Prostate gland (tissue), 2 donors: ENCODE data around the gene SDHAF4.

DNA sequence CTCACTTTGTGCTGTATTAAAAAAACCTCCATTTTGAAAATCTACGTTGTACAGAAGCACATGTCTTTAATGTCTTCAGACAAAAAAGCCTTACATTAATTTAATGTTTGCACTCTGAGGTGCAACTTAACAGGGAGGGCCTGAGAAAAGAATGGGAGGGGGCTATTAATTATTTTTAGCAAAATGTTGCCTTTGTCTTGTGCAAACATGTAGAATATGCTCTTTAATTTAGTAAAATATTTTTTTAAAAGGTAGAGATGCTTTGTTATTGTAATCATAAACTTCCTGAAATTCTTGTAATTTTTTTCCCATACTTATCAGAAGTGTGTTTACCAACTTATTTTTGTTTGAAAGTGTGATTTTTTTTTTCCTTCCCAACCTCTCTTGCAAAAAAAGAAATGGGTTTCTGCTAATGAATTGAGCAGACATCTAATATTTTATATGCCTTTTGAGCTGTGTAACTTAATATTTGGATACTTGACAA is 8.5 kb downstream of the PTP4A1 start:
- PRO-cap = no peak
- RAMPAGE, long total RNA, 2 experiments = no peak in any of the 2 experiments

GRCh38 chr6:63597942-63598539 is 25.8 kb downstream of the PTP4A1 start:
- PRO-cap = no peak
- RAMPAGE, long total RNA, 2 experiments = no peak in any of the 2 experiments

DNA sequence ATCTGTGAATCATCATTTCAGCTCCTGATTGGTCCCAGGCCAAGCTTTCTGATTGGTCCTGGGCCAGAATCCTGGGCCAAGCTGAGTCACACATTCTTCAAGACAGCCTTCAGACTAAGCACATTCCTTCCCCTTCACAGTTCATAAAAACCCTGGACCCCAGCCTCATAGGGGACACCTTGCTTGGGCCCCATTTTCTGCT is 231.1 kb upstream of the EYS start:
- PRO-cap = no peak
- RAMPAGE, long total RNA, 2 experiments = no peak in any of the 2 experiments

DNA sequence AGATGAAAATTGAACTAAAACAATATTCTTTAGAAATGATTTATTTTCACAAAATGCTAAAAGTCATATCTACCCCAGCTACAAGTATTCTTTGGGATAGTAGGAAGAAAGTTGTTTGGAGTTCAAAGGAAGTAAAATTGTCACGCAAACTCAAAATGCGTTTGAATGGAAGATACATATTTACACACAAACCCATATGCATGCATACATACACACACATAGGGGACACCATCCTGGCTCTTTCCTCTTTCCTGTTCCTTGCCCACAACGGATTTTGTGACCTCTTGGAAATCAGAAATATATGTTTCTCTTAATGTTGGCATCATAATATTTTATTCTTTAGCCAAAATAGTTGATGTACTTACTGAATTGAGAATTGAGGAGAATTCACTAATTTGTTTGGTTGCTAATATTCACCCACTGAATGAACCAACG is 879.6 kb upstream of the ADGRB3 start:
- PRO-cap = no peak
- RAMPAGE, long total RNA, 2 experiments = no peak in any of the 2 experiments

DNA sequence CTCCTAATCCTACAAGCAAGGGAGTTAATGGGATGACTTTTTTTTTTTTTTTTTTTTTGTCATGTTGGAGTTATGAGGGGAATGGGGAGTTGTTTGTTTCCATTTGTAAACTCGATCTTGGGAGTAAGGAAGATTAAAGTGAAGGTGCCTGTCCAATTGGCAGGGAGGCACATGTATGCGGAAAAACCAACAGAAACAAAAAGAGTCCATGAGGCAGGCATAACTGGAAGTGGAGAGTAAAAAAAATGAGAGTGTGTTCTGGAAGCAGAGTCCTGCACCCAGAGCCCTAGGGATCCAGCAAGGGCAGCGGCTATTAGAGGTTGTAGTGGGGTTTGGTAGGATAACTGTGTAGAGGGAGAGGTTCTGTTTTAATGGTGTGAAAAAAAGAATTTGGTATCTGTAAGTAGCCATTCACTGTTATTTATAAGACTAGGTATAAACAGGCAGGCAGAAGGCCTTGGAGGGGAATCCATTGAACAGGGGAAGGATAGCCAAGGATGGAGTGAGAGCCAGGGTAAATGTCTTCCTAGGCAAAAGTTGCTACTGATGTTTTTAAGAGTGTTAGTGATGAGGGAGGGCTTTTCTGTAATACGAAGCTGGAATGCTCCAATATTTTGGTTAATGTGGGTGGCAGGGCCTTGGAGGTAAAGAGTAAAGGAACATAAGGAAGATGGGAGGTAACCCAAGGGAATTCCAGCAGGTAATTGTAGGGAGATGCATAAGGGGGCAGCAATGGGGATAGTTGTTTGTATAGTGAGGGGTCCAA is 752.8 kb upstream of the ADGRB3 start:
- PRO-cap = no peak
- RAMPAGE, long total RNA, 2 experiments = no peak in any of the 2 experiments

- PRO-cap = no peak
- RAMPAGE, long total RNA, 2 experiments = no peak in any of the 2 experiments
Measured at GRCh38 chr6:67887566-67888586, 747.2 kb upstream of the ADGRB3 start.

DNA sequence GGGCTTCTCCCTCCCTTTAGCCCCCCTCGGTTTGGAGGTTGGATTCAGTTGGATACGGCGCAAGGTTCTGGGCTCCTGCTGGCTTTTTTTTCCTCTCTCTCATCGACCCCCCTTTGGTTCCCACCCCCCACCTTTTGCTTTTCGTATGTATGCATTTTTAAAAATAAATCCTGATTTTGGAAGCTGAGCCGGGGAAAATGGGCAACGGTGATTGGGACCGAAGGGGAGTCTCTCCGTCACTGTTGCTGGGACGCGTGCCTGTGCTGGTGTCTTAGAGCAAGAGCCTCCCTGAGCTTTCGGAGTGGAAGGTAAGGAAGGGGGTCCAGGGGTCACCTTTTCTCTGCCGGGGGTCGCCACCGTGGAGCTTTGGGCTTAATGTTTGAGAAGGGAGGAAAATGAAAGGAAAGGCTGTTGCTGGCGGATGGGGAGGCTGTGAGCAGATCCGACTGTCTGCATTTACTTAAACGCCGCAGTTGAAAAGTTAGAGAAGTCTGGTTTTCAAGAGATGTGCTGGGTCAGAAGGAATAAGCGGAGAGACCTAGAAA is 683 bp downstream of the ADGRB3 start:
- PRO-cap = no peak
- RAMPAGE, long total RNA, 2 experiments = no peak in any of the 2 experiments

GRCh38 chr6:69445257-69445601 is 351.6 kb downstream of the LMBRD1 start:
- PRO-cap = no peak
- RAMPAGE, long total RNA, 2 experiments = no peak in any of the 2 experiments

DNA sequence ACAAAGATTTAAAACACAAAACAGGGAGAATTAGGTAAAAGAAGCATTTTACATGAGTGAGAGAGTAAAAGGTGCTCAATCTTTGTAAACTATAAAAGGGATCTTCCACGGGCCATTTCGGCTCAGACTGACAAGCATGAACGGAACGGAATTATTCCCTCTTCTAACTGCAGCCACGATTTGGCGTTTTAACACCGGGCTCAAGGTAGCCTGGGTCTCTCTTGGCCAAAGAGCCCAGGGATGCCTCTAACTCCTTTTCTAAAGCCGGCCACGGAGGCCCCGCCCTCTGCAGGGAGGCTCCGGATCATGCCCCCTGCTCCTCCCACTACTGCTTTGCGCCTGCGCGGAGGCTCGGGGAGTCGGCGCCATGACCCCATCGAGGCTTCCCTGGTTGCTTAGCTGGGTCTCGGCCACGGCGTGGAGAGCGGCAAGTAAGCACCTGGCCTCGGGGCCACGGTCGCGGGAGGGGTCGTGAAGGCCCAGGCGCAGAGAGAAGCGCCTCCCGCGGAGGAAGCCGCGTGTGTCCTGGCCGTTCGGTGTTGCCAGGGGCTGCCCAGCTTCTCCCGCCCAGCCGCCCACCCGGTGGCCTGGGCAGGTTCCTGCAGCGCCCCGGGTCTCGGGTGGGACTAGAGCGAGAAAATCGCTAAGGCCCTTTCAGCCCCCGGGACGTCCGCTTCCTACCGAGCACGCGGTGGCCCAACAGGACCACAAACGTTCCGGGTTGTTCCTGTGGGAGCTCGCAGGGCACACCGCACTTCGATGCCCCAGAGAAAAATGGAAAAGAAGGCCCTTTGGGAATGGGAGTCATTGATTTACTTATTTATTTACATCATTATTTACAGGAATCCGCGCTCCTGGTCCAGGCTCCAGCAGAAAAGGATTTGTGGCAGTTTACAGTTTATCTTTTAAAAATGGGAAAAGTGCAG is at the start of gene SDHAF4:
Gene SDHAF4 (plus strand): TSS at position 357 of the 926 bp plus-strand sequence.
- PRO-cap = unidirectional peak, plus-strand start at position 357 of the sequence
- RAMPAGE, long total RNA, 2 experiments = start-site peak on the plus strand in 2 of 2 experiments, centred at positions 353 to 354 of the sequence, 354 to 574 reads per replicate

GRCh38 chr6:70669160-70669614 is 1.5 kb downstream of the SMAP1 start:
- PRO-cap = no peak
- RAMPAGE, long total RNA, 2 experiments = no peak in any of the 2 experiments

DNA sequence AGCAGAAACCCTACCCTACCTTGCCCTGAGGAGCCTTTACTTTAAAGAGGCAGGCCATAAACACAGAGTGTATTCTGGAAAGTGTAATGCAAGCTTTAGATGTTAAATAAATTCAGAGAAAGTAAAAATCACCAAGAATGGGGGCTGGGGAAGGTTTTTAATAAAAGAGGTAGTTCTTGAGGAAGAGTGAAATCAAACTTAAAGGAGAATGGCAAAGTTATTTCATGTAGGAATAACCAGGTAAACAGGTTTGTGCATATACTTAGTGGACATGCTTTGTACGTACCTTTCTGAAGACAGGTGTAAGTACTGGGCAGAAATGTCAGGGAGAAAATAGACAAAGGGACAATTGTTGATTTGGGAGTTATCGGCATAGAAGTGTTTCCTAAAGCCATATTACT is 17.7 kb downstream of the SMAP1 start:
- PRO-cap = no peak
- RAMPAGE, long total RNA, 2 experiments = no peak in any of the 2 experiments

DNA sequence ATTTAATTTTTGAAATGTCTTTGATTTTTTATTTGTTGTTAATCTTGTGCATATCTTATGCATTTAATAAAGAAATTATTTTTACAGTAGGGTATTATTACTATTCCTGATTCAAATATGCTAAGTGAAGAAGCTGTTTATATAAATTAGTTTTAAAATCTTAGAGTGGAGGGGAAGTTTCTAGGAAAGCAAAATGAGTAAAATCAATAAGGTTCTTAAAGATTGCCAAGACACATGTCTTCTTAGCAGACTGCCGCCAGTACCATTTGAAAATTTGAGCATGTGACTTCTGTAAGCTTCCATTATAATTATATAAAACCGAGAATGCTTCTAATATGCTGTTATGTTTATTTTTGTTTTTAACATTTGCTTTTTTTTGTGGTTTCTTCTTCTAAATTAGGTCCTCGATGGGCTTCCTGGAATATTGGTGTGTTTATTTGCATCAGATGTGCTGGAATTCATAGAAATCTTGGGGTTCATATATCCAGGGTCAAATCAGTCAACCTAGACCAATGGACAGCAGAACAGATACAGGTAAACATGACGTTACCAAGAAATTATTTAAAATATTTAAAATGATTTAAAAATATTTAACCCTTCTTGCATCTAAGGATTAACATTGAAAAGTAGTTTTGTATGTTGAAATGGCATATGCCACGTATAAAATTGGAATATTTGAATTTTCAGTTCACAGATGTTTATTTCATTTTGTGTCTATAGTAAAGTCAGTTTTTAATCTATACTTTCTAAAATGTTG is 64.5 kb downstream of the SMAP1 start:
- PRO-cap = no peak
- RAMPAGE, long total RNA, 2 experiments = no peak in any of the 2 experiments

DNA sequence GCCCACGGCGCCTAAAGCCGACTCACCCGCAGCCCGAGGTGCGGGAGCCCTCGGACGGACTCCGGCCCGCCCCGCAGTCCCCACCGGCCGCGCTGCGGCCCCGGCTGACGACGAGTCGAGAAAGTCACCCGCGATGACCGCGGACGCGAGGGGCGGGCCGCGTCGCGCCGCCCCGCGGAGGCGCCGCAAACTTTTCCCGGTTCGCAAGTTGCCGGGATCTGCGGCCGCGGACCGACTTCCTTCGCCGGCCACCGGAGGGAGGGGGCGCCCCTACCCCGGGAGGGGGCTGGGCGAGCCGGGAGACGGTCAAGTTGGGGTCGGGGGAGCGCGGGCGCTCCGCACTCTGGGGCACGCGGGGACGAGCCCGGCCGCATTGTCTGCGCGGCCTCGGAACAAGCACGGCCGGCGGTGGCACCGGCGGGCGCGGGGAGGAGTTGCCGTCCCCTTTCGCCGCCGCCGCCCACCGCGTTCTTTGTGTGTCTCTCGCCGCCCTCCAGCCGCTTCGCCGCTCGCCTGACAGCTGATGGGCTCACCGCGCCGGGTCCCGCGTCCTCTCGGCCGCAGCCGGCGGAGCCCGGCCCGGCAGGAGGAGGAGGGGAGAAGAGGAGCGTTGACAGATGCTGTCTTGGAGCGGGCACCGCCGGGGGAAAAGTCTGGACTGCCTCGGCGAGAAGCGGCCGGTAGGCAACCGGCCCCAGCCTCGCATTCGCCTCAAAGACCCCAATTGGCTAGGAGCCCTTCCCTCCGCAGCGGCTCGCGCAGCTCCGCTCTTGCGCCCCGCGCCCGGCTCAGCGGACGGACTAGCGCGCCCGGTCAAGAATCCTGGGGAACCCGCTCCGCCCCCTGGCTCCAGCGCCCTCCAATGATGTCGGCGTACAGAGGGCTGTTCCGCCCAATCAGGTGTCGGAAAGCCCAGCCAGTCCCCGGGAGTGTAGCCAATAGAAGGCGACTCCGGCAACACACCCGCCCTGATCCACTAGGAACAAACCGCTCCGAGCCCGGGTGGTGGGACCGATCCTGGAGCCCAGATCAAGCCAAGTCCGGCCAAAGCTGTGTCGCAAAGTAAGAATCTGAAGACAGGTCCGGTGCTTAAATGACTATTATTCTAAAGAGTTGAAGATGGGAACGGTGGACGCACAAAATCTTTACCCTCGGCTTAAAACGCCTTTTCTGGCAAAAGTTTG is 131.8 kb downstream of the OGFRL1 start:
- PRO-cap = bidirectional peak, plus-strand start at position 206 of the sequence, minus-strand start at position 106 of the sequence; bidirectional peak, plus-strand start at position 985 of the sequence, minus-strand start at position 790 of the sequence
- RAMPAGE, long total RNA, 2 experiments = no peak in any of the 2 experiments

DNA sequence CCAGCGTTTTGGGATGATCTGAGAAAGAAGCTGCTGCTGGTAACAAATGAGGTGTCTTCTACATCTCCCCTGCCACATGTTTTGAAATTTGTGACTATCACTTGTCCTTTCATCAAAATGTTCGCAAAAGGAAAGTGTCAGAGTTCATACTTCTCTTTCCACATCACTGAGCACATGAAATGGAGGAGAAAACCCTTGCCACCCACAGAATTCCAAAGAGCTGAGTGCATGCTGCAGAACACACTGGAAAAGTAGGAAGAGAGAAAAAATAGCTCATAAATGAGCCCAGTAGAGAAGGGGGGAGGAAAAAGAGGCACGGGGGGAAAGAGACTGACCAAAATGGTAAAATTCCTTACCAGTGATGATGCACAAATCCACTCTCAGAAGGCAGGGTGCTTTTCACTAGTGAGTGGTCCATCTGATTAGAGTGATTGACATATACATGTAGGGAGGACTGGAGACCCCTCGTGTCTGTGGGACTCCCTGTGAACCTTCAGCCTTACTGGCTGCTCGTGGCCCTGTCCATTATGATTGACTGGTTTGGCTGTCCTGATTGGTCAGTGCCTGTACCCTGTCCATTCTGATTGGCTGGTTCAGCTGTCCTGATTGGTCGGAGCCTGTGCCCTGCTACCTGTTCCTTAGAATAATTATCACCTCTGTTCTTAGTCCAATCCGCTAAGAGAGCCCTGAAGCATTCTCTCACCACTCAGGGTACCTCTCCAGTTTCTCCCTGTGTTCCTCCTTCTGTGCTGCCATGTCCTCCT is 180.6 kb downstream of the OGFRL1 start:
- PRO-cap = no peak
- RAMPAGE, long total RNA, 2 experiments = no peak in any of the 2 experiments

- PRO-cap = no peak
- RAMPAGE, long total RNA, 2 experiments = no peak in any of the 2 experiments
Measured at GRCh38 chr6:73512949-73513942, 7.6 kb downstream of the EEF1A1 start.

GRCh38 chr6:73513943-73514222 is 6.9 kb downstream of the EEF1A1 start:
- PRO-cap = no peak
- RAMPAGE, long total RNA, 2 experiments = no peak in any of the 2 experiments

GRCh38 chr6:73713478-73714470 is 17.8 kb downstream of the CD109 start:
- PRO-cap = bidirectional peak, plus-strand start at chr6:73713969, minus-strand start at chr6:73713829
- RAMPAGE, long total RNA, 2 experiments = no peak in any of the 2 experiments

GRCh38 chr6:73722611-73723223 is 26.7 kb downstream of the CD109 start:
- PRO-cap = no peak
- RAMPAGE, long total RNA, 2 experiments = no peak in any of the 2 experiments

GRCh38 chr6:73887070-73887385 is 191.0 kb downstream of the CD109 start:
- PRO-cap = no peak
- RAMPAGE, long total RNA, 2 experiments = no peak in any of the 2 experiments

GRCh38 chr6:75275134-75275419 is 9.5 kb downstream of the TMEM30A start:
- PRO-cap = no peak
- RAMPAGE, long total RNA, 2 experiments = no peak in any of the 2 experiments